Bronchus fibroblast of lung (primary cell): ENCODE measurements around a stretch of chr6.

GRCh38 chr6:169763326-169763662, 11.9 kb downstream of the ERMARD start:
- RAMPAGE, long total RNA: no peak

GRCh38 chr6:169904087-169904616, 152.7 kb downstream of the ERMARD start:
- RAMPAGE, long total RNA: no peak

GRCh38 chr6:169921910-169922148, 170.4 kb downstream of the ERMARD start:
- RAMPAGE, long total RNA: no peak

GRCh38 chr6:169960736-169961233, 209.4 kb downstream of the ERMARD start:
- RAMPAGE, long total RNA: no peak

GRCh38 chr6:170023607-170024159, 267.2 kb downstream of the DLL1 start:
- RAMPAGE, long total RNA: no peak

- RAMPAGE, long total RNA: no peak
Observed at GRCh38 chr6:170025061-170025269, 265.9 kb downstream of the DLL1 start.

- RAMPAGE, long total RNA: no peak
Observed at GRCh38 chr6:170126500-170126840, 164.4 kb downstream of the DLL1 start.

DNA sequence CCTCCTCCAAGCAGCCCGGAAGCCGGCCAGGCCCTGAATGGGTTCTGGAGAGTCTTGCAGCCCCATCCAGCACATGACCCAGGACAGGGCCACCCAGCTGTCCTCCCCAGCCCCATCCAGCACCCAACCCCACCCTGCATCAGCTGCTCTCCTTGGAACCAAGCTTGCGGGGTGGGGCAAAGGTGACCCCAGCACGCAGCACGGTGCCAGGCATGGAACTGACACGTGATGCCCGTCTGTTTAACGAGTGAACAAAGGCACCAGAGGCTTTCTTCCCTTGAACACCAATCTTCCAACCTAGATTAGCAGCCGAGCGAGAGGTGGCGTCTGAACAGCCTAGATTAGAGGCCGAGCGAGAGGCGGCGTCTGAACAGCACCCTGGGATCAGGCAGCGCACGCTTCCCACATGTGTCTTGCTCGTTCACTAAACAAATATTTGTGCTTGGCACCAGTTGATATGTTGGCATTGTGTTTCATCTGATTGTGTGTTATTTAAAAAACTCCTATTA, 112.0 kb downstream of the DLL1 start:
- RAMPAGE, long total RNA: no peak

DNA sequence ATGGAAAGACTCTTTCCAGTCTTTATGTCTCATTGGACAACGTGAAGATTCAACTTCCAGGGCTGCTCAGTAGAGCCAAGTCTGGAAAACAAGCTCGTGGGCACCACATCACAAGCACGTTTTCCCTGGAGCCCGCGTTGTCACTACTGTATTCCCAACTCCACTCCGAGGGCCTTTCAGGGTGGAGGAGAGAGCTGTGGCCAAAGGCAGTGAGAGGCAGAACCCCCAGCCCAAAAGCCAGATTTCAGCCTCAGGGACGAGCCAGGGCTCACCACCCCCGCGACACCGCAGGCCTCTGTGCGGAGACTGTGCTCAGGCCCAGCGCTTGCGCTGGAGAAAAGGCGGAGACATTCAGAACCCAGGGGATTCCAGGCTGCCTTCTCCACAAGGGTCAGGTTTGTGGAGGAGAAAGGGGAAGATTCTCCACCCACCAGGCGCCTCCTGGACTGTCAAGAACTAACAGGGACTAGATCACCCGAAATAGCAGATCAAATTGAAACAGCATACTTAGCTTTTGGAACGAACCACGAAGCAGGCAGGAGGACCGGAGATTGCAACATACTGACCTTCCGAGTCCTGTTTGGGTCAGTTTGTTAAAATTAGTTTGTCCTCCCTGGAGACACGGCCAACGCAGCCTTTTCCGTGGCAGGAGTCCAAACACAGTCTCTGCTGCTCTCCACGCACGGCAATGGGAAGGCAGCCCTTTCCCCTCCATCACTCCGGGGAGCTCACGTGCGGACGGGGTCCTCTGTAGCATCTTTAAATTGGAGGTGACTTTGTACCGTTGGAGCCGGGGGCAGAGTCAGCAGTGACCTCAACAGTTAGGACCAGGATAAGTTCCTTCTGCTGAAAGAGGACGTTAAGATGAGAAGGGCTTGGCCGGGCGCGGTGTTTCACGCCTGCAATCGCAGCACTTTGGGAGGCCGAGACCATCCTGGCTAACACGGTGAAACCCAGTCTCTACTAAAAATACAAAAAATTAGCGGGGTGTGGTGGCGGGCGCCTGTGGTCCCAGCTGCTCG, 14.3 kb downstream of the DLL1 start:
- RAMPAGE, long total RNA: no peak

GRCh38 chr6:170283072-170283999, 7.5 kb downstream of the DLL1 start:
- RAMPAGE, long total RNA: no peak

DNA sequence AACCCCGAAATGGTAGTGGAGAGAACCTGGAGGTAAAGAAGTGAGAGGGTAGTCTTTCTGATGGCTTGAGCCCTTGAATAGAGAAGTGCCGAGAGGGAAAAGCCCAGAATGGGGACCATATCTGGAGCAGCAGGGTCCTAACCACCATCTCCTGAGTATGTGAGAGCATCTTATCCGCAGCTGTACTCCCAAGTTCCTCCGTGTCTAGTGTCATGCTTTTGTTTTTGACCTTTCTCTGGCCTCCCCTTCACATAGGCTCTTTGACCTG, 1.2 kb downstream of the FAM120B start:
- RAMPAGE, long total RNA: no peak

DNA sequence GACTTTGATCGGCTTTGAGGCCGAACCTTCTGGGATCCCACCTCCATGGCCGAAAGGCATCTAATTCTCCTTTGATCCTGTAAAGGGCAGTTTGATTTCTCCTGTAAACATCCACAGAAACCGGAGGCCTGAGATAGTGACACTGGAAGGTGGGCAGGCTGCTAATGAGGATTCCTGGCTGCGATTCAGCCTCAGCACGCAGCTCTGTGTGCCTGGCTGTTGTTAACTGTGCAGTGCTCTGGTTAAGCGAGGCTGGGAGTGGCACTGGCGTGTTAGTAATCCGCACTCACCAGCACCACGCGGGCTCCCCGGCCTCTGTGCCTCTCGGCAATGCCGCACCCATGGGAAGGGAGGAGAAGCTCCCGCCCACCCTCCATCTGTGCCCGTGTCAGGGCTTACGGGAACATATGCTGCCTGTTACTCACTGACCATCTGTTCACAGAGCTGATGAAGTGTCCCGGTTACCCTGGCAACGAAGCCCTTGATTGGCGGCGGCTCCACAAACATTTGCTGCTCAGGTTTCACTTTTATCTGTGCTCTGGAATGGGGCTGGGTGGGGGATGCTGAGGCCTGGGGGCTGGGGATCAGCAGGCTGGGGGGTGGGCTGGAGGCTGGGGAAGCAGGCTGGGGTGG, 114.8 kb downstream of the PSMB1 start:
- RAMPAGE, long total RNA: no peak